Measurements from ENCODE around the gene KDM4A.

DNA sequence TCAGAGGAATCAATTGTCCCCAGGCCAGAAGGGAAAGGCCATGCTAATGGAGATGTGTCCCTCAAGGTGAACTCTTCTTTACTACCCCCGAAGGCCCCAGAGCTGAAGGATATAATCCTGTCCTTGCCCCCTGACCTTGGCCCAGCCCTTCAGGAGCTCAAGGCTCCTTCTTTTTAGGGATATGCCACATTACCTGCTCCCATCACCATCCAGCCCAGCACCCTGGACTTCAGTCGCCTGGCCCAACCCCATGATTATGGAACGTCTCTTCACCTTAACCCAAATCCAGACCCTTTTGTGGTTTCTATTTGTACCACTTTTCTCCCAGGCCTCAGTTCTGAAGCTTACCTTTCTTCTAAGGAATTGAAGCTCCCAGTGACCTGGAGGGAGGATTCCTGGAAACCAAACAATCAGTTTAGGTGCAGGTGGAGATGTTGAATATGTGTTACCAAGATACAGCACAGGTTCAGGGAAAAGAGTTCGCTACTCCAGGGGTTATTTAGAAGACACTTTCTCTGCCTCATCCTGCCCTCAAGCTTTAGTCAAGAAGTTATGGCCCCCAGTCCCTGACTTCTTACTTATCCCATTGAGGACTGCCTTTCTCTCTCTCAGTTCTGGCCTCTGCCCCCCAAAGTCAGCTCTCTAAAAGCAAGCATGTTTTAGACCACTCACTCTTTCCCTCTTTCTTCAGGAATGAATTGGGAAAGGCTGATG is 3.2 kb upstream of the ZNF691 start:
- PRO-cap, 3 experiments: no peak in any of the 3 experiments
- RAMPAGE, long total RNA: no peak
- RRBS, 2 experiments: no CpG with 5 or more reads among the region's 4 CpGs

- PRO-cap, 3 experiments: no peak in any of the 3 experiments
- RAMPAGE, long total RNA: no peak
- RRBS, 2 experiments: no CpG with 5 or more reads among the region's 27 CpGs
These were observed 23.7 kb downstream of the SLC2A1 start for GRCh38 chr1:42934630-42935779.

DNA sequence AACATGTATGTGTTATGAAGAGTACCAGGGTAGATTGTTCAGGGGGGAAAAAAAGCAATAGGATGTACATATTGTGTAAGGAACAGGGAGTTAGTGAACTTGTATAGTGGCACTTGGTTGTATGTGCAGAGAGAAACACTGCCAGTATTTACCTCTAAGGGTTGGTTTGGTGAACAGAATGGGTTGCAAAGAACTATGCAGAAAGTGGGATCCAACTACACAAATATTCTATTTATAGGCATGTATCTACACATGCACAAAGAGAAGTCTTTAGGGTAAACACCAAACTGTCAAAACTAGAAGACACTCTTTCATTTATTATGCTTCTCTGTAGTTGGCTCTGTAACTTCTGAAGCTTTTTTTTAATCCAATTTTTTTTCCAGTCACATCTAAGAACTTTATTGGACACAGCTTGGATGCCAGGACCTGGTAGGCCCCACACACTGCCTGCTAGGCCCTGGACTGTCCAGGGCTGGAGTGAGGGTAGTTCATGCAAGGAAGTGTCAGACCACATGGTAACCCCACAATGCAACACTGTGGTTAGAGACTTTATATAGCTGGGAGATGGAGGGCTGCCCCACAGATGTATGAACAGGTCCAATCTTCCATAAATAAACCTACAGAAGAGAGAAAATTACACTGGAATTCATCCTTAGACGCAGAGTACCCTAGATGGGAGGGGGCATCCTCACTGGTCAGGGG is 7.2 kb downstream of the SLC2A1 start:
- PRO-cap, 3 experiments: no peak in any of the 3 experiments
- RAMPAGE, long total RNA: no peak
- RRBS, 2 experiments: no CpG with 5 or more reads among the region's 1 CpG

DNA sequence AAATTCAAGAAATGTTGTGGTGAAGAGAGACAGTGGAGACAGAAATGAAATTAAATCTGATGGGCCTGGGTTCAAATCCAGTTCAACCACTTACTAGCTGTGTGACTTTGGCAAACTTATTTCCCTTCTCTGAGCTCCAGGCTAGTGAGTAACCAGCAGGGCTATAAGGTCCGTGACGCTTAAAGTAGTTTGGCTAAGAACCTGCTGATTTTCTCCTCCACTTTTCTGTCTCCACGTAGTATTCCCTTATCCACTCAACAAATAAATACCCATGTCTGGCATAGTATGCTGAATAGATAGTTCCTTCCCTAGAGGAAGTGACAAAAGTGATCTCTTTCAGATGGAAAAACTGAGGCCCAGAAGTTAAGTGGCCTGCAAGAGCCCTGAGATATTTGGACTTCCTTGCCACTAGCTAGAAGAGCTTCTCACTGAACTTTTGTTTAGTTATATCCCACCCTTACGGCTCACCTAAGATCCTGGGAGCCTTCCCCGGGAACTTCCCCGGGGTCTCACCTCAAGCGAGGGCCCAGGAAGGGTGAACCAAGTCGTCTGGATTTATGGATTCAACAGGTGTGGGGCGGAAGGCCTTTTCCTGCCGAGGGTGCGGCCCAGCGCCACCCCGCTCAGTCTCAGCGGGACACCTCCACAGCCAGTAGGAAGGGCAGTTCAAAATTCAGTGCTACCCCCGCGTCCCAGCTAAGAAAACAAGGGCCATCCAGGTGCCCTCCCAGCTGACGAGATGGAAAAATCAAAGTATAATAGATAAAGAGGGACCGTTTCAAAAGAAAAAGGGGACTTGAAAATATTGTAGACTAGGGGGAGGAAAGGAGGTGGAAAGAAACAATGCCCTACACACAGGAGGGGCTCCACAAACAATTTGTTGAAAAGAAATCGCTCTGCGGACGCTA is 1.6 kb downstream of the SLC2A1 start:
- PRO-cap, 3 experiments: no peak in any of the 3 experiments
- RAMPAGE, long total RNA: no peak
- RRBS, 2 experiments: no CpG with 5 or more reads among the region's 21 CpGs

GRCh38 chr1:42957697-42958697 is 671 bp downstream of the SLC2A1 start:
- PRO-cap, 3 experiments: peak in 3 of 3 experiments; most common plus-strand start chr1:42958277 (in 2); most common minus-strand start chr1:42958190 (in 1)
- RAMPAGE, long total RNA: no peak
- RRBS, 2 experiments: 3 to 4% methylated on average over 78 of the region's 109 CpGs

GRCh38 chr1:42961009-42961644 is 2.5 kb upstream of the SLC2A1 start:
- PRO-cap, 3 experiments: no peak in any of the 3 experiments
- RAMPAGE, long total RNA: no peak
- RRBS, 2 experiments: no CpG with 5 or more reads among the region's 5 CpGs

DNA sequence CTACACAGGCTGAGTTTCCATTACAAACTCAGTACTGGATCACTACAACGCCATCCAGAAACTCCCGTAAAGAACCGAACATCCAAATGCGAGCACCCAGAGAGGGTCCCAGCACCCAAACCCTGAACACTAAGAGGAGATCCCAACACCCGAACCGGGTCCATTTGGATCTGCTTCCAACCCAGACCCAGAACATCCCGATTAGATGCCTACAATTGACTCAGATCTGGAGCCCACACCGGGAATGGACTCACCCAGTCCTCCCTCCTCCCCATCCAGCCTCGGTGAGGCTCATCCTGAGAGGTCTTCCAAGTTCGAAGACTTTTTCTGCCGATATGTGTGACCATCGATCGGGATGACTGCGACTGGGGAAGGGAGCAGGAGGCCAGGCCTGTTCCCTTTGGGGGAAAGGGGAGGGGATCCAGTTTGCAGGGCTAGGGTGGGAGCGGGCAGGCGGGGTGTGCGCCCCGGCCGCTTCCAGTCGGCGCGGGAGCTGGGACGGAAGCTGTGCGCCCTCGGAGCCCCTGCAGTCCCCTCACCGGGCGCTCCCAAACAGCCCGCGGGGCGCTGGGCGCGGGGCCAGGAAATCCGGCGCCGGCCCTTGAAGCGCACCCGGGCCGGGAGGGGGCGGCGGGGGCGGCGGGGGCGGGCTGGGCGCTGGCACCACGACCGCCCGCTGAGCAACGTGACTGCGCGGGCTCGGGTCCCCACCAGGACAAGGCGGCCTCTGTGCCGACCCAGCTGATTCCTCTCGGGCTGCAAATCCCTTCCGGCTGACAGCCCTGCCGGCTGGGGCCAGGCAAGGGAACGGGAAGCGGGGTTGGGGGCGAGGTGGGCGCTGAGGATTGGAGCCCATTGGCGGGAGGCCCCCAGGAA is 79.7 kb upstream of the CFAP144 start:
- PRO-cap, 3 experiments: no peak in any of the 3 experiments
- RAMPAGE, long total RNA: no peak
- RRBS, 2 experiments: 7% methylated on average over 18 to 21 of the region's 61 CpGs

DNA sequence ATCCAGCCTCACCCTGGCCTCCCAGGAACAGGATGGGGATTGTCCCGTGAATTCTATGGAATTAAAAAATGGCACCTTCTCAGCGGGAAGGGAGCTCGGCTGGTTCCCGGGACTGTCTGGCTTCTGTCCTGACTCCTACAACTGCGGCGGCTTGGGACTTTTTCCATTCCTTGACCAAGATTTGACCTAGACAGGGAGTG is 78.5 kb upstream of the CFAP144 start:
- PRO-cap, 3 experiments: no peak in any of the 3 experiments
- RAMPAGE, long total RNA: no peak
- RRBS, 2 experiments: no CpG with 5 or more reads among the region's 6 CpGs

GRCh38 chr1:43283932-43284421 is 1.4 kb downstream of the C1orf210 start:
- PRO-cap, 3 experiments: no peak in any of the 3 experiments
- RAMPAGE, long total RNA: no peak
- RRBS, 2 experiments: no CpG with 5 or more reads among the region's 4 CpGs

DNA sequence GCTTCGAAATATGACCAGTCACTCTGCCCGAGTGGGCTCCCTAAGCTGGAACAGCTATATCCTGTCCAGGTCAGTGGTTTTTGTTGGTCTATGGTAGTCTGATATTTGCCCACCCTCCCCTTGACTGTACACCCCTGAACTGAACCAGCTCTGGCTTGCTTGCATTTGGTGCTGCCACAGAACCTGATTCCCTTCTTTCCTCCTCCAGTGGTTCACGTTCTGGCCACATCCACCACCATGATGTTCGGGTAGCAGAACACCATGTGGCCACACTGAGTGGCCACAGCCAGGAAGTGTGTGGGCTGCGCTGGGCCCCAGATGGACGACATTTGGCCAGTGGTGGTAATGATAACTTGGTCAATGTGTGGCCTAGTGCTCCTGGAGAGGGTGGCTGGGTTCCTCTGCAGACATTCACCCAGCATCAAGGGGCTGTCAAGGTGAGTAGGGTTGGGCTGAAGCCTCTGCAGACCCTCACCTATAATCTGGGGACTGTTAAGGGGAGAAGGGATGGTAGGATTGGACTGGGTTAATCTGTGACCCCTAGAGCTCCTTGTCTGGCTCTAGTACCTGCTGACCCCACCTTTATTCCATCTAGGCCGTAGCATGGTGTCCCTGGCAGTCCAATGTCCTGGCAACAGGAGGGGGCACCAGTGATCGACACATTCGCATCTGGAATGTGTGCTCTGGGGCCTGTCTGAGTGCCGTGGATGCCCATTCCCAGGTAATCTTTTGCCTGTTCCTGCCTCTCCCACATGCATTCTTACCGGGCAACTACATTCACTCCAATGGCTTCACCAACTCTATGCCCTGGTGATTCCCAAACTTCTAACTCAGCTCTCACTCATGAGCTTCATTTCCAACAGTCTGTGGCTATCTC is 2.0 kb downstream of the CDC20 start:
- PRO-cap, 3 experiments: no peak in any of the 3 experiments
- RAMPAGE, long total RNA: no peak
- RRBS, 2 experiments: no CpG with 5 or more reads among the region's 11 CpGs

GRCh38 chr1:43381811-43382613 is 7.6 kb downstream of the MED8 start:
- PRO-cap, 3 experiments: no peak in any of the 3 experiments
- RAMPAGE, long total RNA: no peak
- RRBS, 2 experiments: no CpG with 5 or more reads among the region's 6 CpGs

DNA sequence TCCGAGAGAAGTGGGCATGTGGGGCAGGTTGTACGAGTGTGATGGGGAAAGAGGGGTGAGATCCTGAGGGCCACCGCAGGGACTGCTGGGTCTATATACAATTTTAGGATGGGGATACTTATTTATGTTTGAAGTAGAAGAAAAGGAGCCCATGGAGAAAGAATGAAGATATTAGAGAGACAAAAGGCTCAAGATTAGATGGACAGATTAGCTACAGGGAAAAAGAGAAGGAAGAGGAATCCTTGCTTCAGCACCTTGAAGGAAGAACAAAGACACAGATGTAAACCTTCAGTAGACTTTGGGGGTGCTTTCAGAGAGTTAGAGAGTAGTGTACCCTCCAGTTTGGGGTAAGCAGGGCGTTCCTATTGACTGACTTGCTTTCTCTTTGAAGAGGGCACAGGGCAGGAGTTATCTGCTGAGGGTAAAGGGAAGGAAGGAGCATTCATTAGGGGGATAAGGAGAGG is 19.3 kb downstream of the SZT2 start:
- PRO-cap, 3 experiments: no peak in any of the 3 experiments
- RAMPAGE, long total RNA: no peak
- RRBS, 2 experiments: no CpG with 5 or more reads among the region's 4 CpGs

DNA sequence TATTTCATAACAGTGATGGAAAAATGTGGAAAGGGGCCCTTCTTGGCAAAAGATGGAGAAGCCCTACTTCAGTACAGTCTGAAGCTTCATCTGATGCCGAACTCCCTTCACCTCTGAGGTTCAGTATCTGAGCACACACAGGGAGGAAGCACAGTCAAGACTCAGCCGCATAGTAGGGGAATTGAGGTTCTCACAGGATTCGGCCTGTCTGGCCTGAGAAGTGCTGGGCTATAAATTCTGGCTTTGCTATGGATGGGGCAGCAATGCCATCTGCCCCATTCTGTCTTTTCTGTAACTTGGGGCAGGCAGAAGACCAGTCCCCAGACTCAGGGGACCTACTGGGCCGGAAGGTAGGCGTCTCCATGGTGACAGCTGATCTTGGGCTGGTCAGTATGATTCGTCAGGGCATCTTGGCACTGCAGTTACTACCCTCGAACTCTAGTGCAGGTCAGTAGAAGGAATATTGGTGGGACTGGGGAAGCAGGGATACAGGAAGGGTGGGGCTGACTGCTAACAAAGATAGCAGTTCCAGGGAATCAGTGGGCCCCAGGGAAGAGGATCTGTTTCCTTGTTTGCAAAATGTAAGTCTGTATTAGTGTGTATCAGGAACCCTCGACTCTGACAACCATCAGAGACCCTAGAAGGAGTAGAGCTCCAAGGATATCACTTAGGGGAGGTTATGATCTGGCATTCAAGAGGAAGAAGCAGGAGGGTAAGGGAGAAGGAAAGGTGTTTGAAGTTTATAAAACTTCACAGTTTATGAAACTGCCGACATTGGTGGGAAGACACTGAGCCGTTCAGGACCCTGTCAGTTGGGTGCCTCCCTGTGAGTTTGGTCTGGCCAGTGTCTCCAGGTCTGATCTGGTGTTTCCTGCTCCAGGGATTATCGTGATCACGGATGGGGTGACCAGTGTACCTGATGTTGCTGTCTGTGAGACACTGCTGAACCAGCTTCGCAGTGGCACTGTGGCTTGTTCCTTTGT is 26.2 kb downstream of the SZT2 start:
- PRO-cap, 3 experiments: no peak in any of the 3 experiments
- RAMPAGE, long total RNA: no peak
- RRBS, 2 experiments: no CpG with 5 or more reads among the region's 13 CpGs

GRCh38 chr1:43435774-43436371 is 17.9 kb downstream of the HYI start:
- PRO-cap, 3 experiments: peak in 1 of 3 experiments; most common minus-strand start chr1:43435883 (in 1)
- RAMPAGE, long total RNA: no peak
- RRBS, 2 experiments: no CpG with 5 or more reads among the region's 6 CpGs

- PRO-cap, 3 experiments: no peak in any of the 3 experiments
- RAMPAGE, long total RNA: no peak
- RRBS, 2 experiments: no CpG with 5 or more reads among the region's 1 CpG
These were observed 18.5 kb upstream of the PTPRF start for GRCh38 chr1:43512152-43512550.

DNA sequence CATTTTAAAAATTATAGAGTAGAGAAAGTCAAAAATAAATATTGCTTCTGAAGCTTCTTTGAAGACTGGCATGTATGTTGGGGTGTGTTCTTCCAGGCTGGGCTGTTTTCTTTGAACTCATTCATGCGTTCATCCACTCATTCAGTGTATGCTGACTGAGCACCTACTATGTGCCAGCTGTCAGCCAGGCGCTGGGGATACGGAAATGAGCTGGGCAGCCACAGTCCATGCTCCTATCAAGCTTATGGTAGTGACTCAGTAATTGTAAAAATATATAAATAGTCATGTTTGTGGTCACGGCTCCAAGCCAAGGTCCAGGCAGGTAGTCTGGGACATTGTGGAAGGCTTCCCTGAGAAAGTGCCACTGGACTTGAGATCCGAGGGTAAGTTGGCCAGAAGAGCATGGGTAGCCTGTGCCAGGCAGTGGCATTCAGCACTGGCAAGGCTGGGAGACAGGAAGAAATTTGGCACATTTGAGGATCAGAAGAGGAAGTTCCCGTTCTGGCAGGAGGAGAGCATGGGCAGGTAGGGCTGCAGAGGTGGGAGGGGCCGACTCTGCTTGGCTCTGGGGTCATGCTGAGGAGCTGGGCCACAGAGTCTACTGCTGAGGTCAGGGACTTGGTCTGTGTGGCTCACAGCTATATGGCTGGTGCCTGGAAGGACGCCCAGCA is 6.8 kb downstream of the PTPRF start:
- PRO-cap, 3 experiments: no peak in any of the 3 experiments
- RAMPAGE, long total RNA: no peak
- RRBS, 2 experiments: no CpG with 5 or more reads among the region's 8 CpGs

DNA sequence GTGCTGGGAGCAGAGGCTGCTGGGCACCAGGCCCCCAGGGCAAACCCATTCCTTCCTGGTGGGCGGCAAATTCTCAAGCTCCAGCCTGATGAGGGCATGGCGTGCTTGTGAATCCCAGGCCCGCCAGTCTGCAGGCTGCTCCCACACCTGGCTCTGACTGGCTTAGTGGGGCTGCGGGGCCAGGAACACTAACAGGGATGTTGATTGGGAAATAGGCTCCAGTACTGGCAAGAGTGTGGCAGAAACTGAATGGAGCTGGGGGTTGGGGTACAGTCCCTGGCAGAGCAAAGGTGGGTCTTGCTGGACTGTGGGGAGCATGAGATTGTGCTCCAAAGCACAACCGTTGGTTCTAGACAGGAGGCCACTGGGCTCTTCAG is 47.6 kb downstream of the PTPRF start:
- PRO-cap, 3 experiments: no peak in any of the 3 experiments
- RAMPAGE, long total RNA: no peak
- RRBS, 2 experiments: no CpG with 5 or more reads among the region's 5 CpGs

DNA sequence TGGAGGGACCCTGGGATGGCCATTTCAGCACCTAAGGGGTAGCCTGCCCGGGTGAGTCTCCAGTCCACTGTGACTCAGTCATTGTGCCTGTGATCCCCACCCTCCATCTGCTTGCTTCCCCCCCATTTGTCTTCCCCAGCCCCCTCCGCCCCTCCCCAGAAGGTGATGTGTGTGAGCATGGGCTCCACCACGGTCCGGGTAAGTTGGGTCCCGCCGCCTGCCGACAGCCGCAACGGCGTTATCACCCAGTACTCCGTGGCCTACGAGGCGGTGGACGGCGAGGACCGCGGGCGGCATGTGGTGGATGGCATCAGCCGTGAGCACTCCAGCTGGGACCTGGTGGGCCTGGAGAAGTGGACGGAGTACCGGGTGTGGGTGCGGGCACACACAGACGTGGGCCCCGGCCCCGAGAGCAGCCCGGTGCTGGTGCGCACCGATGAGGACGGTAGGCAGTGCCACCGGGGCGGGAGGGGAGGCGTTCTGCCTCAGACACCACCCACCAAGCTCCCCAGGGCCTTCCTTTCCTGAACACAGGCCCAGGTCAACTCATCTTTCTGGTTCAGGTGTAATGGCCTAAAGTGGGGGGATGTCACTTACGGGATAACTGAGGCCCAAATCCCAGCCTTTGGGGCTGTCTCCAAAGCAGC is 52.2 kb upstream of the KDM4A start:
- PRO-cap, 3 experiments: no peak in any of the 3 experiments
- RAMPAGE, long total RNA: no peak
- RRBS, 2 experiments: 91 to 93% methylated on average over 8 of the region's 33 CpGs

DNA sequence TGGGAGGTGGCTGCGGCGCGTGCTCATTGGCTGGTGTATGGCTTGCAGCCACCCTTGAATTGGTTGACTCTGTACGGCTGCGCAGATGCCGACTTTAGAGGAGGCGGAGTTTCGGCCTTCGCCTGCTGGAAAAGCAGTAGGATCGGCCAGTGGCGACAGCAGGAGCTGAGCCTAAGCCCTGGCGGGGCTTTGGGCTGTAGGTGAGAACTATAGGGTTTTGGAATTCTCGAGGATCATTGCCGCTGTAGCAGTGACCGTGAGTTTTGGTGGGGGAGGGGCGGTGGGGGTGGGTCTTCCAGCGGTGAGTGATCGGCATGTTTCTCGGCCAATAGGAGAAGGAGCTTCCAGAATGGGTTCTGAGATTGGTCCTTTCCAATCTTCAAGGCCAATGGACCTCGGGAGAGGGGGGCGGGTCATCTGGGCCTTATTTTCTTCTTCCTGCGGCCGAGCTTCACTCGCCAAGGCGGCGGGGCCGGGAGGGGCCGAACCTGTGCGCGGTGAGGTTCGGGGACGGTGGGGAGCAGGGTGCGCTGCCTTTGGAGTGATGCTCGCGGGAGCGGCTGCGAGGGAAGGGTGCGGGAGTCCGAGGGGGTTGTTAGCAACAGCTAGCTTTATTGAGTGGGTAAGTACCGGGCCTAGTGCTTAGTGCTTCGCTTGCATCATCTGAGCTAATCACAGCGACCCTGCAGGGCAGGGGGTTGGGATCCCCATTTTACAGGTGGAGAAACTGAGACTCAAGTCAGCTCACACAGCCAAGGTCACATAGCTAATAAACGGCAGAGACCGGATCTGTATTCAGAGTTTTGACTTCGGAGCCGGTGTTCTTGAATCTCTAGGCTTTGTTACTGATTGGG is at the start of gene KDM4A:
TSS of gene KDM4A (plus strand) at position 97 of the 854 bp plus-strand sequence.
- PRO-cap, 3 experiments: peak in 3 of 3 experiments; most common plus-strand start position 97 of the sequence (in 3)
- RAMPAGE, long total RNA: no peak
- RRBS, 2 experiments: no CpG with 5 or more reads among the region's 46 CpGs

- PRO-cap, 3 experiments: no peak in any of the 3 experiments
- RAMPAGE, long total RNA: no peak
- RRBS, 2 experiments: no CpG with 5 or more reads among the region's 6 CpGs
These were observed 1.5 kb downstream of the ST3GAL3 start for GRCh38 chr1:43708722-43709335.

Data from skeletal muscle tissue (tissue), 7 donors.